Measurements from ENCODE around the genes SPOCK2 and DDIT4.

- RRBS, 2 experiments, result no CpG with 5 or more reads among the region's 5 CpGs
These were observed 30.8 kb downstream of the PSAP start for GRCh38 chr10:71820167-71820679.

DNA sequence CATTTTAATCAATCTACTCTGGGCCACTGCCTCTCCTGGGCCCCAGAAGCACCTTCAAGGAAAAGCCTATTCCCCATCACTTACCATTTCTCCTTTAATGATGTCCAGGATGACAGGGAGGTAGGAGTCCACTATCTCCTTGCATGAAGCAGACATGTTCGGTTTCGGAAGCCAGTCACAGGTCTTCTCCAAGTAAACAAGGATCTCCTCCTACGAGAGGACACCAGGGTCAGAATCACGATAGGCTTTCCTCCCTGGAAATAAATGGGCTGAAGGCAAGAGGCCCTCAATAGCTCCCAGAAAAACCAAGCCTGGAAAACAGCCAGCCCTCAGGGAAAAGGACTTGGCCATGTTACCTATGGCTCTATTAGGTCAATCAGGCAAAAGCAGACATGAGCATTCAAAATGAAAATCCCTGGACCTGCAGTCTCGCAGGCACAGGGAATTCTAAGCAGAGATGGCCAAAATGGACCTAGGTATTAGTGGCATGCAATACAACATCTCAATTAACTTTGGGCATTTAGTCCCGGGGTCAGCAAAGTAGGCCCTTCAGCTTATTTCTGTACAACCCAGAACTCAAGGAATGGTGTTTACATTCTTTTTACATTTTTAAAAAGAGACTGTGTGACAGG is 19.9 kb downstream of the PSAP start:
- RRBS, 2 experiments, result no CpG with 5 or more reads among the region's 6 CpGs

- RRBS, 2 experiments, result no CpG with 5 or more reads among the region's 13 CpGs
These were observed 635 bp upstream of the PSAP start for GRCh38 chr10:71851644-71852128.

- RRBS, 2 experiments, result 11 to 16% methylated on average over 3 to 5 of the region's 19 CpGs
These were observed 27.5 kb upstream of the PSAP start for GRCh38 chr10:71878358-71879209.

- RRBS, 2 experiments, result 53 to 69% methylated on average over 12 of the region's 31 CpGs
These were observed 906 bp upstream of the CHST3 start for GRCh38 chr10:71963038-71963940.

DNA sequence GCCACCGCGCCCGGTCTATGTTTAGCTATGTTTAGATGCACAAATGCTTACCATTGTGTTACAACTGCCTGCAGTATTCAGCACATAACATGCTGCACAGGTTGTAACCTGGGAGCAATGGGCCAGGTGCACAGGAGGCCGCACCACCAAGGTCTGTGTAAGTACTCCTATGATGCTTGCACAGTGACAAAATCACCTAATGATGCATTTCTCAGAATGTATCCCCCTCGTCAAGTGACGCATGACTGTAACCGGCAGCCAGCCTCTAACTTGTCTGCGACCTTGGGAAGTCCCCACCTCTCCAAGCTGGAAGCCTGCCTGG is 23.1 kb downstream of the SPOCK2 start:
- RRBS, 2 experiments, result 1 to 19% methylated on average over 2 of the region's 8 CpGs

DNA sequence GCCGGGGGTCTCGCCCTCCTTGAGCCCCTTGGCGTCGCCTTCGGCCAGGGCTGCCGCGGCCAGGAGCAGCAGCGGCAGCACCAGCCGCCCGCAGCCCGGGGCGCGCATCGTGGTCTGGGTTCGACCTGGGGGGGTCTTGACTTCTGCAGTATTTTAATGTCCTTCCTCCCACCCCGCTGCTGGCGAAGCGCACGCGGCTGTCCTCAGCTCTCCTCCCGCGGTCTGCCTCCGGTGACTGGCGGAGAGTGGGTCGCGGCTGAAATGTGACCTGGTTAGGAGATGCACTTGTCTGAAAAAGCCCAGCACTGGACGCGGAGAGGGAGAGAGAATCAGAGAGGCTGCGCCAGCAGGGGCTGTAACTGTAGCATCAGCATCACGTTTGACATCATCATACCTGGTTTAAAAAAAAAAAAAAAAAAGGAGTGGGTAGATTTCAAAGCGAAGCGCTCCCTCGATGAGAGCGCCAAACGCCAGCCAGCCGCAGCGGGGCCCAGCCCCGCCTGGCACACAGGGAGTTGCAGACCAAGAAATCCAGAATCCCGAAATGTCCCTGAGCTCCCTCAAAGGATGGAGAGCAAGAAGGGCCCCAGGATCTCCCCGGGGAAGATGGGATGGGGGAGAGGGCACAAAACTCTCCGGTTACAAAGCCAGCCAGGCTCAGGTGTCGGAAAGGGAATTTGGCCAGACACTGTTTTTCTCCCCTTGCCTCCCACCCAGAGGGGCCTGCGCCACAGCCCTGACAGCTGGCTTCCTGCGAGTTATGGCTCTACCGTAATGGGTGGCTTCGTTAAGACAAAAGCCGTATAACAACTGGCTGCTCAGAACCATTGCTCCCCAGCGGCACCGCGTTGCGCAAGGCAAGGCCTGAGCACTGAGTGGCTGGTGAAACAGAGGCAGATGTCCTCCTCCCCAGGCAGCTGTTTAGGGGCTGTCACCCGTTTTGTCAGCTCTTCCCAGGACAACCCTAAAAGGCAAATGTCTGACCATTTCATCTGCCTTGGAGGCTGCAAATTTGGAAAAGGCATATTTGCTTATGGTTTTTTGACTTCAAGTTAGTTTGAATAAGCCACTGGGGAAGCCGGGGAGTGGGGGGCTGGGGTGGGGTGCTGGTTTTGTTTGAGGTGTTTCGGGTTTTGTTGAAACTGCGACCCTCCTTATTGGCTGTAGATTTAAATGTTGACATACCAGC is at the start of gene SPOCK2:
TSS of gene SPOCK2 (minus strand) at position 331 of the 1,189 bp plus-strand sequence.
- RRBS, 2 experiments, result under 1 to 4% methylated on average over 8 to 9 of the region's 55 CpGs

DNA sequence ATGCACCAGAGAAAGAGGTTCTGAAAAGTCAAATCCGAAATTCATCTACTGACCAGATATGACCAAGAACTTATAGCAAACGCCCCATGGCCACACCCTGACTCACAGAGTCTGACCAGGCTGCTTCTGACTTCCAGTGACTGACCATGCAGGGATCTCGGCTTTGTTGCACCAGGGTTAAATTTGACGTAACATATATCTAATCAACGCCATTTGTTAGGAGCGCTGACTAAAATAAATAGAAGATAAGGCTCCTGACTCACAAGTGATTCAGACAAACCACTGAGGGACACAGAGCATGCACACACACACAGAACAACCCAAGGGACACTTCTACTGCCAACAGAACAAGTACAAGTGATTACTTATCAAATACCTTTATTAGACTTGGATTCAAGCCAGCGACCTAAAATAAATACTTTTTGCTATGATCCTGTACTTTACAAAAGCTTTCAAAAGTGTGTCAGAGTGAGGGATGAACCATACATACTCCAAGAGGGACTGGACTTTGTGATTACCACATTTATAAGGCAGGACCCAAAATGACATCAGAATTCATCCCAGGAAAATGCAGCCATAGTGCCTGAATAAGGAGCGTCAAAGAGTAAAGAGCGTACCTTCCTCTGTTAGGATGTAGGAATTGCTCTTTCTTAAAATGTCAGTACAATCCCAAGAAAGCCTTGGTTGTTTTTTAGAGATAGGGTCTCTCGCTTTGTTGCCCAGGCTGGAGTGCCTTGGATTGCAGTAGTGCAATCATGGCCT is 9.5 kb upstream of the SPOCK2 start:
- RRBS, 2 experiments, result no CpG with 5 or more reads among the region's 10 CpGs

DNA sequence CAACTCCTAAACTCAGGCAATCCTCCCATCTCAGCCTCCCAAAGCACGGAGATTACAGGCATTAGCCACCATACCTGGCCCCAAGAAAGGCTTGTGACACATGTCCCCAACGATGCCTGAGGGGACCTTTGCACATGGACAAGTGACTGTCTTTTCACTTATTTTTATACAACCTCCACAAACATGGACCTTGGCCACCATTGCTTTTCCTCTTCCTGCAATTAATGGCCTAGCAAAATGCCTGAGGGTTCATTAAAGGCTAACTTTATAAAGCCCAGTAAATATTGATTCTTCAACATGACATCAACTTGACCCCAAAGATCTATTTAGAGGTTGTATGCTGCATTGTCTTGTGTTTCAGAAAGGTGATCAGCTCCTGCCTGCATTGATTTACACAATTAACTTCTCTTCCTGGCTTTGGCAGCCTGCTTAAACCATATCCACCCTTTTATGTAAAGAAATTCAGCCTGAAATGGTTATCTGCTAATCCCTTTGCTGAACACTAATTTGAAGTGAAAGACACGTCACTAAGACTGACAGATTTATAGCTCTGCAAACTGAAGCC is 10.2 kb upstream of the SPOCK2 start:
- RRBS, 2 experiments, result no CpG with 5 or more reads among the region's 3 CpGs

- RRBS, 2 experiments, result no CpG with 5 or more reads among the region's 2 CpGs
These were observed 7.6 kb upstream of the ASCC1 start for GRCh38 chr10:72223567-72224230.

GRCh38 chr10:72238410-72239090 is 22.5 kb upstream of the ASCC1 start:
- RRBS, 2 experiments, result no CpG with 5 or more reads among the region's 11 CpGs

DNA sequence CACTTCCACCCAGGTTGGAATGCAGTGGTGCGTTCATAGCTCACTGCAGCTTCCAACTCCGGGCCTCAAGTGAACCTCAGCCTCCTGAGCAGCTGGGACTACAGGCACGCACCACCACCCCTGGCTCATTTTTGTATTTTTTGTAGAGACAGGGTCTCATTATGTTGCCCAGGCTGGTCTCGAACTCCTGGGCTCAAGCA is 24.5 kb upstream of the DDIT4 start:
- RRBS, 2 experiments, result no CpG with 5 or more reads among the region's 4 CpGs

DNA sequence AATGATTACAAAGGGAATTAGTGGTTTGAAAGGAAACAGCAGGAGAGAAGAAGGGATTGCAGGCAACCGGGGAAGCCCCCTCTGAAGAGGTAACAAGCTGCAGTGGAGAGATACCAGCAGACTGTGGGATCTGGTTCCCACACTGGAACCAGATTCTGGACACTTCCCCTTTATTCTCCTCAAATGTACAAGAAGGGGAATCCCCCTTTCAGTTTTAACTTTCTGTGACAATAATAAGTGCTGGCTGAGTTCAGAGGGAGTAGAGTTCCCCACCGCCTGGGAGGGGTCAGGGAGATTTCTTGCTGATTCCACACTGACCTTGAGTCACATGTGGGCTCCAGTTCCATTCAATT is 16.7 kb upstream of the DDIT4 start:
- RRBS, 2 experiments, result no CpG with 5 or more reads among the region's 2 CpGs

DNA sequence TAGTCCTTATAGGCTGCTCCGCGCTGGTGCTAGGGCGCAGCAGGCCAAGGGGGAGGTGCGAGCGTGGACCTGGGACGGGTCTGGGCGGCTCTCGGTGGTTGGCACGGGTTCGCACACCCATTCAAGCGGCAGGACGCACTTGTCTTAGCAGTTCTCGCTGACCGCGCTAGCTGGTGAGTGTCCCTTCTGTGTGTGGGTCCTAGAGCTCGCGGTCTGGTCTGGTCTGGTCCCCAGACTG is at the start of gene DDIT4:
TSS of gene DDIT4 (plus strand) at position 37 of the 238 bp plus-strand sequence.
- RRBS, 2 experiments, result no CpG with 5 or more reads among the region's 17 CpGs

- RRBS, 2 experiments, result no CpG with 5 or more reads among the region's 7 CpGs
These were observed 34.7 kb downstream of the DDIT4 start for GRCh38 chr10:72308351-72308988.

DNA sequence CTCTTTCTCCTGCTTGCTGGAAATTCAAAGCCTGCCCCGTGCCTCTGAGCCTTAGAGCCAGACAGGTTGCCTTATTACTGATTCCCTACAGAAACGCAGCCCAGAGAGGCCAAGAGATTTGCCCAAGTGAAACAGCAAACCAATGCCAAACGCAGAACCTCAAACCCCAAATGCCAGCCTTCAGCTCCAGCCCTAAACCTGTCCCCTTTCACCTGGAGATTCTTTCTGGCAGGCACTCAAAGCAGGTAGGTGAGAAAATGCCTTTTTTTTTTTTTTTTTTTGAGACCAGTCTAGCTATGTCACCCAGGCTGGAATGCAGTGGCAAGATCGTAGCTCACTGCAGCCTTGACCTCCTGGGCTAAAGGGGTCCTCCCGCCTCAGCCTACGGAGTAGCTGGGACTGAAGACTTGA is 35.9 kb downstream of the DNAJB12 start:
- RRBS, 2 experiments, result no CpG with 5 or more reads among the region's 6 CpGs

GRCh38 chr10:72320610-72321636 is 33.8 kb downstream of the DNAJB12 start:
- RRBS, 2 experiments, result 1 to 3% methylated on average over 4 to 6 of the region's 19 CpGs

DNA sequence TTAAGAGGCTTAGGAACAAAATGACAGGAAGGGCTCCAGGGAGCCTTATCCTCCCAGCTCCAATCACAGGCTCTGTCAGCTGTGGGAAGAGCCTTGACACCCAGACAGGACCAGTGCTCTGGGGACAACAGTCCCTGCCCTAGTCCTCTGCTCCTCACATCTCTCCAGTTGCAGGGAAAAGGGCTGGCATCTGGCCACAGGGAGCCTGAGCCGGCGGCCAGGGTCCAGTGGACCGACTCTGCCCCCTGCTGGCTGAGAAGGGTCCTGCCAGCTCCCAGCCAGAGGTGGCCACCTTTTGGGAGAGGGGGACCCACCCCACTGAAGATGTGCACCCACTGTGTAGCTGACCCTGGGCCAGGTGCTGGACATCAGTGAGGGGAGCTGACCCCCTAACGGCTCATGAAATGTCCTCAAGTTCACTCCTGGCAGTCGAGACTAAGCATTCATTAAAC is 17.6 kb downstream of the DNAJB12 start:
- RRBS, 2 experiments, result no CpG with 5 or more reads among the region's 5 CpGs

DNA sequence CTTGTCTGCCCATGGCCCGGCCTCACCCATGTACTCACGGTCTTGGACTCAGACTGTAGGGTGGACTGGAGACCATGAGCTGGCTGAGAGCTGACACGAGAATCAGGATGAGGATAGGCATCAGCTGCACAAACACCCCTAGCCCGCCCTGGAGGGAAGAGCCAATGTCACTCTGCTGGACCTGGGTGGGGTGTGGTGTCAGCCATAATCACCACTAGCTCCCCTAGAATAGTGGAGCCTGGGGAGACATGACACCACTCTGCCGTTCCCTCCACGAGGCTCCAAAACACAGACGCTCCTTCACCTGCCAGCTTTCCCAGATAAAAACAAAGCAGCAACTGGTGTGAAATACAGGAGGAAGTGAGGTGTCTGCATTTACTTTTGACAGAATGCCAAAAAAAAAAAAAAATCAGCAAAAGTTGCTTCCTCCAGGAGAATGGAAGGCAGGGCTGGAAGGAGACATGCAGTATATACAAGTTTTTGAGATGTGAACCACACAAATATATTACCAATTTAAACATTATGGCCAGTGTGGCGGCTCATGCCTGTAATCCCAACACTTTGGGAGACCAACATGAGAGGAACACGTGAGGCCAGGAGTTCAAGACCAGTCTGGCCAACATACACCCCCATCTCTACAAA is 16.4 kb downstream of the DNAJB12 start:
- RRBS, 2 experiments, result no CpG with 5 or more reads among the region's 9 CpGs

DNA sequence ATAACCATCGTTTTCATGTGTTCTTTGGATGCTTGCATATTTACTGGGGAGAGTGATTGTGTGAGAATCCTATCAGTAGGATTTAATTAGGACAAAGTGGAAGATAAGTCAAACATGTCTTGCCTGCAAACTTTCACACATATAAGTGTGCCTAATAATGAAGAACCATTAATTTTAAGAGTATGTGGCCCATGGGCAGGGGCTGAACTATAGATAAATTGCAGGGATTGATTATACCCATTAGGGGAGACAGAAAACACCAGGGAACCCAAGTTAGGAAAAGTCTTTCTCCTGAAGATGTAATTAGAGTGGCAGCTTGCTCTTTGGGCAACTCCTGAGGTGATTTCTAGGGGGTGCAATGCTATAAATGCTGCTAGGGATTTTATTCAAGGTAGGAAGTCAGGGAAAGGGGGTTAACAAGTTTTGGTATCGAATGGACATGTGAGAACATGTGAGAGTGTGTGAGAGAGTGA is 50.6 kb downstream of the MCU start:
- RRBS, 2 experiments, result no CpG with 5 or more reads among the region's 2 CpGs

All from bronchial epithelial cell (primary cell).